ENCODE measurements around a stretch of chr21.

GRCh38 chr21:35005784-35006032 lies 43.4 kb downstream of the RUNX1 start:
- PRO-cap, 5 experiments = no peak in any of the 5 experiments
- RAMPAGE, long total RNA, 2 experiments = no peak in any of the 2 experiments
- RRBS = no CpG with 5 or more reads among the region's 3 CpGs

DNA sequence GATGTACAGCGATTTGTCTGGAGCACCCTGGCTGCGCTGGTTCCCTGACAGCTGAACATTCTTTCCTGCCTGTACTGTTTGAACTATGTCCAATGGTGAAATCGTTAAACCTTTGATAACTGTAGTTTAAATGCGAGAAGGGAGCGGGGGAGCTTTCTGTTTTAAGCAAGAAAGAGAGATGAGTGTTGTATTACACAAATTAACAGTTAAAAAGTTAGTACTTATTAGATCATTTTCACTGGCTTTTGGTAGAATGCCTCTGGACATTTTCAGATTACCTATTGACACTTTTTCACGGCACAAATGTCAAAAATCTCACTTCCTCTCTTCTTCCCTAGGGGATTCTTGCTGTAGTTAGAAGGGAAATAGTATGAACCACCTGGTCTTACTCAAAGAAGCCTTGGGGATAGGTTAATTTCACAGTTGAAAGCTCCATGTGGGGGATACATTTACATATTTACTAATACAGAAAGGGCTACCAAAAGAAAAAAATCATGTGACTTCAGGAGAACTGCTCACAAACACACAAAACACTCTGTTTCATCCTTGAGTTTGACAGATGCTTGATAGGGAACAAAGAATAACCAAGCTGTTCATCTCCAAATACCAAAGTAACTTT lies 140.3 kb upstream of the RUNX1 start:
- PRO-cap, 5 experiments = no peak in any of the 5 experiments
- RAMPAGE, long total RNA, 2 experiments = no peak in any of the 2 experiments
- RRBS = no CpG with 5 or more reads among the region's 6 CpGs

DNA sequence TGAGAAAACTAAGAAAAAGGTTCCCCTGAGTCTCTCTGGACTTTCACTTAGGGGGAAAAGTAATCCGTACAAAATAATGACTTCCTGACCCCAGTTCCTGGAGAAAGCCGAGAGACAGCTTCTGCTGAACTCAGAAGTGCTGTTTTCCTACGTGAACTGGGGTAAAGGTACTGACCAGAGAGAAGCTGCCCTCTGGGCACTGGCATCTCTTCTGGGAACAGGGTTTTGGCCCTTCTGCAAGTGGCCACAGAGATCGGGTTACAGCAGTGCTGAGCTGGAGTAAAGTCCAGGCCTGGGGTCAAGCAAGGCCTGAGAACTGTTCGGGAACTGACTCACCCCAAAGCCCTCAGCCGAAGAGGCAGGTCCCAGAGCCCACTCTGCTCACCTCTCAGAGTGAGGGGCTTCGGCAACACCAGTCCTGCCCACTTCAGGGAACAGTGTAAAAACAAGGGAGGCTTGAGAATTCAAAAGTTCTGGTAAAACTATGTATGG lies 177.2 kb upstream of the RUNX1 start:
- PRO-cap, 5 experiments = peak in 2 of 5 experiments; most common plus-strand start position 305 of the sequence (in 1); most common minus-strand start position 158 of the sequence (in 2)
- RAMPAGE, long total RNA, 2 experiments = no peak in any of the 2 experiments
- RRBS = no CpG with 5 or more reads among the region's 7 CpGs

GRCh38 chr21:35814946-35815360 lies 245.4 kb downstream of the SETD4 start:
- PRO-cap, 5 experiments = no peak in any of the 5 experiments
- RAMPAGE, long total RNA, 2 experiments = no peak in any of the 2 experiments
- RRBS = no CpG with 5 or more reads among the region's 1 CpG

GRCh38 chr21:35981650-35982000 lies 78.7 kb downstream of the SETD4 start:
- PRO-cap, 5 experiments = no peak in any of the 5 experiments
- RAMPAGE, long total RNA, 2 experiments = no peak in any of the 2 experiments
- RRBS = no CpG with 5 or more reads among the region's 9 CpGs

DNA sequence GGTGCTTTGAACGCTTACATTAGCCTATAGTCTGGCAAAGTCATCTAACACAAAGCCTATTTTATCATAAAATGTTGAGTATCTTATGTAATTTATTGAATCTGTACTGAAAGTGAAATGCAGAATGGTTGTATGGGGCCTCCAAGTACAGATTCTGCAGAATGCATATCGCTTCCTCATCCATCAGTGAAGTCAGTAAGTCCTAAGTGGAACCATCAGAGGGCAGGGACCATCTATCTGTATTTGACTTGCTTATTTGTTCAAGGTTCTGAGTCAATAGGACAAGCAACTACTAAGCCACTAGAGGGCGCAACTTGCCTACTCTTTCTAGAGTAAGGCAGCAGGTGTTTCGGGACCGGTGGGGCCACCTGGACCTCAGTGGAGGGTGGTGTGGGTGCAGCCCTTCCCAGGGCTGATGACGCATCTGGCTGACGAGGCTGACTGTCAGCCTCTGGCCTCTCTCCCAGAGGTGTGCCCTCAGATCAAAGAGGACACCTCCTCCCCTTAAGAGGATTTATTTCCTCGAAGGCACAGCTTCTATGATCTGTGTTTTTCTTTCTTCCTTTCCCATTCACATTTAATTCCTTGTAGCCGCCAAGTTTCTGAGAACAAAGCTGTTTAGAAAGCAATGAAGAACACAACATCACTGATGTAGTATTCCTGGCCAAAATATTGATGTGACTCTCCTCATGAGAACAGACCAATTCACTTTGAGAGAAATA lies 6.6 kb downstream of the CBR3 start:
- PRO-cap, 5 experiments = no peak in any of the 5 experiments
- RAMPAGE, long total RNA, 2 experiments = no peak in any of the 2 experiments
- RRBS = no CpG with 5 or more reads among the region's 9 CpGs

- PRO-cap, 5 experiments = peak in 1 of 5 experiments; most common minus-strand start chr21:36322015 (in 1)
- RAMPAGE, long total RNA, 2 experiments = no peak in any of the 2 experiments
- RRBS = no CpG with 5 or more reads among the region's 6 CpGs
Observed at GRCh38 chr21:36321488-36322206, 1.6 kb downstream of the MORC3 start.

DNA sequence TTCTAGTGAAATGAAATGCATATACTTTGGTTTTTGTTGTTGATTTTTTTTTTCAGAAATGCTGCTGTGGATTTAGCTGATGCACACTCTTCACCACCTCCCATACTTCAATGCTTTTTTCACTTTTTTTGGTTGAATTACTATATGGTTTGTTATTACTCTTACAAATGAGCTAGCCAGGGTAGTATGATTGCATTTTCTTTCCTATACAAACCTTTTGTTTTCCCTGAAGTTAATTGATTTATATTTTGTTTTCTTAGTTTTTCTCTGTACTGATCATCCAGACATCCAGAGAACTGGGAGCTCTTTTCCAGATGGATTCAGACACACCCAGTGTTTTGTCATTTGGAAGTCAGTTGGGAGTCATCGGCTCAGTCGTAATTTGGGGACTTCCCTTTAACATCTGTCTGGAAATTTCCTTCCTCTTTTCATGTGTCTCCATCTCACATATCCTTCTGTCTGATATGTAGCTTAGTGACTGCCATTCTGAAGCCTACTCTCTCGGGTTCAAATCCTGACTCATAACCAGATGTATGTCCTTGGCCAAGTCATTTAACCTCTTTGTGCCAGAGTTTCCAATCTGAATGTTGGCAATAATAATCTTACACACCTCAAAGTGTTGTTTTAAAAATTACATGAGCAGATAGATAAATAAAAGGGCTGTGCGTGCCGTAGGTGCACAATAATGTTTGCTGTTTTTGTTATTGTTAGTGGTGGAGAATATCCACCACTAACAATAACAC lies 2.9 kb downstream of the MORC3 start:
- PRO-cap, 5 experiments = no peak in any of the 5 experiments
- RAMPAGE, long total RNA, 2 experiments = no peak in any of the 2 experiments
- RRBS = no CpG with 5 or more reads among the region's 5 CpGs

DNA sequence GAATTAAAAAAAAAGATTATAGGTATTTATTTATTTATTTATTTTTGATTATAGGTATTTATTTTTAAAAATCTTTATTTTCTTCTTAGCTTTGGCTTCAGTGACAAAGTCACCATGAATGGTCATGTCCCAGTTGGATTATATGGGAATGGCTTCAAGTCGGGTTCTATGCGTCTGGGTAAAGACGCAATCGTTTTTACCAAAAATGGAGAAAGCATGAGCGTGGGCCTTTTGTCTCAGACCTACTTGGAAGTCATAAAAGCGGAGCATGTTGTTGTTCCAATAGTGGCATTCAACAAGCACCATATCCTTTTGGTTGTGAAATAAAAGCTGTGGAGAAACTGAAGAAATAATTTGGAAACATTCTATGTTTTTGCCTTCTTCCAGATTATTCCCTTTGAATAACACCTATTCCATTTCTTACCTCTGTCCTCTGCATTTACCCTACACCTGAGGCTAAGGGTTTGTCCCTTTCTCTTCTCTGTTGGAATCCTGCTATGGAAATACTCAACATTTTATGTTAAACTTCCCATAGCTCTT lies 17.7 kb downstream of the MORC3 start:
- PRO-cap, 5 experiments = no peak in any of the 5 experiments
- RAMPAGE, long total RNA, 2 experiments = no peak in any of the 2 experiments
- RRBS = no CpG with 5 or more reads among the region's 6 CpGs

DNA sequence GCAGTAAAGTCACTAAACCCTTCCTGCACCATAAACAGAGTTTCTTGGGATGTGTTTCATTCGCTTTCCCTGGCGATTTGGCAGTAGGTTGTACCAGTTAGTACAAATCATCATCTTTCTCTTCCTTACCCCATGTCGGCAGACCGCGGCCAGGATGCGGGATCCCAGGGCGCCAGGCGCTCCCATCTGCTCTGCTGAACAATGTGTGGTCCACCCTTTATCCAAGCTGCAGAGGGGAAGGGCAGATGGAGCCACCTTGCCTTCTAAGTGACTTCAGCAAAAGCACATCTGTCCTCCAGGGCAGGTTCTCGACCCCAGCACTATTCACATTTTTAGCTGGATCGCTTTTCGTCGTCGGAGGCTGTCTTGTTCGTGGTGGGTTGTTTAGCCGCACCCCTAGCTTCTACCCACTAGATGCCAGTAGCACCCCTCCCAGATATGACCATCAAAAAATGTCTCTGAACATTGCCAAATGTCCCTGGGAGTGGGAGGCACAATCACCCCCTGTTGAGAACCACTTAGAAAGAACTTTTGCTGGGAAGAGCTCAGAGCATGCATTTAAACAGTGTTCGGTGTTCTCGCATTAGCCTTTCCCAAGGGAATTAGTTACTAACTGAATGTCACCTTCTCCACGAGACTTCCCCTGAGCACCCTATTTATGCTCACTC lies 58.1 kb upstream of the SIM2 start:
- PRO-cap, 5 experiments = no peak in any of the 5 experiments
- RAMPAGE, long total RNA, 2 experiments = no peak in any of the 2 experiments
- RRBS = no CpG with 5 or more reads among the region's 18 CpGs

DNA sequence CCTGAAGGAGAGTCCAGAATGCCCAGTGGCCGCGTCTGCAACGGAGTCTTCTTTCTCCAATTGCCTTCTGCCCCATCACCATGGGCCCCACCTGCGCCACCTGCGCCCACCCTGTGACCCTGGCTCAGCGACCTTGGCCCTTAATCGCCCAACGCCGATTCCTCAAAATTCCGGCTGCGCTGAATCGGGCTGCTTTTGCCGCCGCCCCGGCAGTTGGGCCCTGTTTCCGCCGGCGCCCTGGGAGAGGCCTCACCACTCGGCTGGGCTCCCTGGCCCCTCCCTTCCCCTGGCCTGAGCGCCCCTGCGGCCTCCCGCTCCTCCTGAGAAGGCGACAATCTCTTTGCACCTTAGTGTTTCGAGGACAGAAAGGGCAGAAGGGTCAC lies 730 bp upstream of the SIM2 start:
- PRO-cap, 5 experiments = no peak in any of the 5 experiments
- RAMPAGE, long total RNA, 2 experiments = no peak in any of the 2 experiments
- RRBS = 17% methylated on average over 4 of the region's 24 CpGs

DNA sequence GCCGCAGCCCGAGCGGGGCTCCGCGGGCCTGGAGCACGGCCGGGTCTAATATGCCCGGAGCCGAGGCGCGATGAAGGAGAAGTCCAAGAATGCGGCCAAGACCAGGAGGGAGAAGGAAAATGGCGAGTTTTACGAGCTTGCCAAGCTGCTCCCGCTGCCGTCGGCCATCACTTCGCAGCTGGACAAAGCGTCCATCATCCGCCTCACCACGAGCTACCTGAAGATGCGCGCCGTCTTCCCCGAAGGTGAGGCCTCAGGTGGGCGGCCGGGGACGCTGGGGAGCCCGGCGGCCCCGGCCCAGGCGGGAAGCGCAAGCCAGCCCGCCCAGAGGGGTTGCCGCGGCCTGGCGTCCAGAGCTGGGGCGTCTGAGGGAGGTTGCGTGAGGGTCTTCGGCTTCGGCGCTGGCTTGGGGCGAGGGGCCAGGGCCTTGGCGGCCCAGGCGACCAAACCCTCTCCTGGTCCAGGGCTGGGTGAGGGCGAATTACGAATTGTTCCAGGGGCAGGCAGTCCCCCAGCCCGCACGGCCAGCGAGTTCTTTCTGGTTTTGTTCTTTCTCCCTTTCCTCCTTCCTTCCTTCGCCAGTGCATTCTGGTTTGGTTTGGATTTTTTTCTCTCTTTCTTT lies 873 bp downstream of the SIM2 start:
- PRO-cap, 5 experiments = no peak in any of the 5 experiments
- RAMPAGE, long total RNA, 2 experiments = no peak in any of the 2 experiments
- RRBS = 5% methylated on average over 7 of the region's 51 CpGs

- PRO-cap, 5 experiments = no peak in any of the 5 experiments
- RAMPAGE, long total RNA, 2 experiments = no peak in any of the 2 experiments
- RRBS = 14% methylated on average over 5 of the region's 37 CpGs
Observed at GRCh38 chr21:36704985-36705697, 6.2 kb downstream of the SIM2 start.

DNA sequence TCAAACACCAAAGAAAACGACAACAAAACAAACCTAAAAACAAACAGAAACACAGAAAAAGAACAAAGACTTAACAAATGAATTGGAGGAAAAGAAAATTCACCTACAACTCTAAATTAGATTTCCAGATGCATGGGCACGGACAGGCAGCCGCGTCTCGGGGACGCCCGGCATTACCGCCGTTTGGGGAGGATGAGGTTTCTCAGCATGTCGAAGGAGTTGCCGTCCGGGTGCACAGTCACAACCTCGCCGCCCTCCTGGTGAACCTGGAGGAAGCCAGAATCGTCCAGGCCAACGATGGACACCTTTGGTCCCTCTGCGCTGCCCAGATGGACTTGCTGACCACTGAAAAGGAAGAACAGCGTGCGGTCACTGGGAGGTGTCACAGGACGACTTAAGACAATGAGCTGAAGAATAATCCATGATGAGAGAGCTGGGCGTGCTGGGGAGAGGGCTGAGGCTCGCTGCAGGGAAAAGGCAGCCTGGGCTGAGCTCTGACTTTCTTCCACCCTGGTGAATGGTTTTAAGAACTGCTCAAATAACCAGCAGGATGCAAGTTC lies 55.2 kb downstream of the SIM2 start:
- PRO-cap, 5 experiments = no peak in any of the 5 experiments
- RAMPAGE, long total RNA, 2 experiments = no peak in any of the 2 experiments
- RRBS = 96% methylated on average over 6 of the region's 22 CpGs

DNA sequence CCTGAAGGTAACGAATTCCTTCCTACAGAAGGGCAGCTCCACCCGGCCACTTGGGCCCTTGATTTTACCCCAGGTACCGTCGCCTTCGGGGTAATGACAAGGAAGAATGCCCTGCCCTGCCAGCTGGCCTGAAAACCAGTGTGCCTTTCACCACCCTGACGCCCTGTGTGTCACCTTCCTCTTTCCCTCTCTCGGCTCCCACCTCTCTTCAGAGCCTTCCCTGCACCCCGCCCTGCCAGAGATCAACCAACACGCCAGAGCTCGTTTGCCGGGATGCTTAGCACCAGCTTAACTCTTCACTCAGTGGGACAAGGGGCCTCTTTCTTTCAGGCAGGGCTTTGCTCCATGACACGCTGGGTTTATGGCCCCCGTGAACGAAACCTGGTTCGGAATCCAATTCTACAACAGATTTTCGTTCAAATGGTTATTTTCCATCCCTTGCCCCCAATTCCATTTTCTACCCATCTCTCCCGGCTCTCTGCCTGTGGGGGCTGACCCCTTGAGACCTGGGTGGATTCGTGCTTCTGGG lies 86.1 kb downstream of the SIM2 start:
- PRO-cap, 5 experiments = no peak in any of the 5 experiments
- RAMPAGE, long total RNA, 2 experiments = no peak in any of the 2 experiments
- RRBS = no CpG with 5 or more reads among the region's 18 CpGs

- PRO-cap, 5 experiments = no peak in any of the 5 experiments
- RAMPAGE, long total RNA, 2 experiments = no peak in any of the 2 experiments
- RRBS = no CpG with 5 or more reads among the region's 3 CpGs
Observed at GRCh38 chr21:36985733-36986149, 19.3 kb upstream of the HLCS start.

- PRO-cap, 5 experiments = no peak in any of the 5 experiments
- RAMPAGE, long total RNA, 2 experiments = no peak in any of the 2 experiments
- RRBS = no CpG with 5 or more reads among the region's 8 CpGs
Observed at GRCh38 chr21:37046940-37047545, 25.8 kb downstream of the PIGP start.

GRCh38 chr21:37083125-37083550 lies 10.1 kb downstream of the TTC3 start:
- PRO-cap, 5 experiments = no peak in any of the 5 experiments
- RAMPAGE, long total RNA, 2 experiments = no peak in any of the 2 experiments

GRCh38 chr21:37369287-37370270 lies 3.0 kb downstream of the DYRK1A start:
- PRO-cap, 5 experiments = no peak in any of the 5 experiments
- RAMPAGE, long total RNA, 2 experiments = no peak in any of the 2 experiments
- RRBS = no CpG with 5 or more reads among the region's 6 CpGs

DNA sequence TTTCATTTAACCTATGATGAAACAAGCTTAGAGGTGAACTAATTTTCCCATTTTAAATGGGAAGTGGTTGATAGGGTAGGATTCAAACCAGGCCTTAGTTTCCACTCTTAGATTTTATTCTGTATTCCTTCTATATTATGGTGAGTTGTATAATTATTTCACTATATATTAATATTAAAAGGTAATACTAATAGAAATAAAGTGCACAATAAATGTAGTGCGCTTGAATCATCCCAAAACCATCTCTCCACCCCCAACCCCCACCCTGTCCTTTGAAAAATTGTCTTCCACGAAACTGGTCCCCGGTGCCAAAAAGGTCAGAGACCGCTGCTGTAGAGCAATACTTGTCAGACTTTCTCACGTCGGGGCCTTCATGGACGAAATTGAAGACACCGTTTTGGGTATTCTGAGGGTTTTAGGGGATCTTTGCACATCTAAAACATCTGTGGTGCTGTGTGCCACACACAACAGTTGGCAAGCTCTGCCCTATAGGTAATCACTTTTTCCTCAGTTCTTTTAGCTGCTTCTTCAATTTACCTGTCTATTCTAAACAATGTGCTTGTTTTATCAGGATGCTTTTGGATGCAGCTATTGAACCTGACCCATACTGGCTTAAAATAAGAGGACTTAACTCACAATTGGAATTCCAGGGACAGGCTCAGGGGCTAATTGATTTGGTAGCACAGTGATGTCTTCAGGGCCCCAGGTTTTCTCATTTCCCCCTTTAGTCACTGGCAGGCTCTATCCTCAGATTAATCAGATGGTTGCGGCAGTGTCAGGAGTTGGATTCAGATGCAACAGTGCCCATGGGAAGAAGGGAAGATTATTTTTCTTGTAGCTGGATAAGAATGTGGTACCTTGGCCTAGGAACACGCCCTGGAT lies 19.7 kb downstream of the DYRK1A start:
- PRO-cap, 5 experiments = no peak in any of the 5 experiments
- RAMPAGE, long total RNA, 2 experiments = no peak in any of the 2 experiments
- RRBS = no CpG with 5 or more reads among the region's 10 CpGs